Mesenchymal stem cell of the bone marrow (primary cell): Measurements from ENCODE around the genes ECHDC1 and THEMIS.

GRCh38 chr6:126050306-126050926 is 64.1 kb downstream of the TRMT11 start:
- CAGE, long polyA plus RNA, result no peak

DNA sequence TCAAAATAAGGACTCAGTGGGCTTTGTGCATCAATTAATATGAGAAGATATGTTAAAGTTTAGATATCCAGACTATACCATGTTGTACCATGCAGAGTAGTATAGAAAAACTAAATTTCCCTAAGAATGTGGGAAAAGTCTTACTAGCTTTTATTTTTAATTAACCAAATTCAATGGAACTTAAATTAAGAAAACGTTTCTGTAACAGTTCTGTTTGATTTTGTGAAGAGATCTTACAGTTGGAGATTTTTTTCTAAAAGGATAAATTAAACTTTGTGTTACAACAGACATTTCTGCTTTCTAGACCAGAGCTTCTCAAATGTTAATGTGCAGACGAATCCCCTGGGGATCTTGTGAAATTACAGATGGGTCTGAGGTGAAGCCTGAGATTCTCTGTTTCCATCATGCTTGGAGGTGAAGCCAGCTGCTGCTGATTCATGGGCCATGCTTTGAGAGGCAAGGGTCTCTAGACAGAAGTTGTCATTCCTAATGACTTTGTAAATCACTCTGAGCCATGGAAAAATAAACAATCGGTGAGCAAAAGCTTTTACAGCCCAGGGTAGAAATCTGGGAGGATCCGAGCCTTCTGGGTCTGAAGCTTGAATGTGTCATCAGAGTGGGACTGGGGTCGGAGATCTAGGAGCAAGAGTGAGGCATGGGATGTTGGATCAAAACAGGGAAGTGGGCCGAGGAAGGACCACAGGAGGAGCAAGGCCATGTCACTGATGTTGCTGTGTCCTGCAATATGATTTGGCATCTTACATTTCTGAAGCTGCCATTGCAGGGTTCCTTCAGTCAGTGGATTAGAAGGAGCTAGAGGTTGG is 77.1 kb downstream of the TRMT11 start:
- CAGE, long polyA plus RNA, result no peak

DNA sequence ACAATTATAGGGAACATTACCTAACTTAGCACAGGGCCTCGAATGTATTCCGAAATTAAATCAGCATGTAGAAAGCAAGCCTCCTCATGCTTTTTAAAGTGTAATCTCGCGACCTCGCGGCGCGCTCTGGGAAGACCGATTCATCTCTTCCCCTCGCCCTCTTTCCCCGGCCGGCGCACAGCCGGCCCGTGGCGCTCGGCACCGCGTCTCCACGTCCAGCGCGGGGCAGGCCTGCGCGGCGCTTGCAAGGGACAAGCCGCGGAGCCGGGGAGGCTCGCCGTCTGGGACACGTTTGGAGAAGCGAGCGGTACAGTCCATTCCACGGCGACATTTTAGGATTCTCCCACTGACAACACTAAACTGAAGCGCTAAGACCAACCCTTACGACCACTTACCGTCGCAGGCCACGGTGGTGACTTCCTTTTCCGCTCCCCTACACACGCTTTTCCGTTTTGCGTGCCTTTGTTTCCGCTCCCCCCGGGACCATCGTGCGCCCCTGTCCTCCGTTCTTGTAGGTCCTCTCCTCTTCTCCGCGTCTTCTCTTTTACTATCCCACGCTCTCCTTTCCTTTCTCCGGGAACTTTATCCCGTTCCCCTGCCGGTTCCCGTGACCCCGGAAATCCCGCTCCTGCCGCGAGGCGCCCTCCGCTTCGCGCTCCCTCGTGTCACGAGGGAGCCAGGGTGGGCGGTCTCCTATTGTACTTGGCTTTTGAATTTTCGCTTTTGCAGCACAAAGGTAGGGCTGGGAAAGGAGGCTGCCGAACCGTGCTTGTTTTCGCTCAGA is at the start of gene ECHDC1:
Gene ECHDC1, minus strand, starts transcription at position 669 of the 784 bp plus-strand sequence.
- CAGE, long polyA plus RNA, result no peak

GRCh38 chr6:127344385-127344851 is 1.0 kb upstream of the ECHDC1 start:
- CAGE, long polyA plus RNA, result no peak

GRCh38 chr6:127900836-127901469 is at the start of gene THEMIS:
THEMIS (minus strand) TSS chr6:127901058.
- CAGE, long polyA plus RNA, result no peak

DNA sequence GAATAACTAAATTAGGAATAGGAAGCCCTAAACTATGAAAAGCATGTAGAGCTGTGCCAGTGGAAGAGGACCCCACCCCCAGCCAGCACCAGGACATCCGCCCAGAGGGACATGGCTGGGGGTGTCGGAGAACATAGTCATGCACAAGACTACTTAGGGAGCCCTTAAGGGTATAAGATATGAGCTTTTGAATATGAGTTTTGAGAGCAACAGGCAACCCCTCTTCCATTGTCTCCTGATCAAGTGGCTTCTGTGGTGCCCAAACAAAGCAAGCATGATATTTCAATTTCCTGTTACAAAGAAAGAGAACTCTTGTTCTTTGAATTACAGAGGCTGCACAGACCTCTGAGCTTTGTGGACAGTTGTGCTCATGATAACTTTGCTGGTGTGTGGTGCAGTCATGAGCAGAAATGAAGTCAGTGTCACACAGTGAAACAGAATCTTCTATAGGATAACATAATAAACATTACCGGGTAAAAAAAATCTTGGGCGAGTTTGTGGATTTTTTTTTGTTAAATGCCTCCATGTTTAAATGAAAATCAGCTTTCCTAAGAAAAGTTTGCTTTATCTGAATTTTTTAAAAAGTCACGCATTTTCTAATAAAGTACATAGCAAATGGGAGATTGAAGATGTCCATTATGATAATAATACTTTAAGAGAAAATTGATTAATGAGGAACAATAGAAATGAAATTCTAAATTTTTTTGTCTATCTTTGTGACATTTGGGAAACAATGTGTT is 66.9 kb upstream of the THEMIS start:
- CAGE, long polyA plus RNA, result no peak

DNA sequence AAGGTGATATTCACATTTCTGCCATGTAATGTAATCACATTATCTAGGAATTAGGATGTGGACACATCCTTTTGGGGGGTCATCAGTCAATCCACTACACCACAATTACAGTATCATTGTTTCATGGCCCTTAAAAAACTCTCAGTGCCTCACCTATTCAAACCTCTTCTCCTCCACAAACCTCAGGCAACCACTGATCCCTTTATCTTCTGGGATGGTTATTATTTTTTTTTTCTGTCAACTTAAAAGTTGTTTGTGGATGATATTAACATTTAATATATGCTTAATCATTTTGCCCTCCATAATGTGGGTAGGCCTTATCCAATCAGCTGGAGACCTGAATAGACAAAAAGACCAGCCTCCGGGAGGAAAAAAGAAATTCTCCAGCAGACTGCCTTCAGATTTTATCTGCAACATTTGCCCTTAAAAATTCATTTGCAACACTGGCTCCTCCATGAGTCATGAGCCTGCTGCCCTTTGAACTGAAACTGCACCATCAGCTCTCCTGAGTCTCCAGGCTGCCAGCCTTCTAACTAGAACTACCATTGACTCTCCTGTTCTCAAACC is 223.7 kb upstream of the THEMIS start:
- CAGE, long polyA plus RNA, result no peak

DNA sequence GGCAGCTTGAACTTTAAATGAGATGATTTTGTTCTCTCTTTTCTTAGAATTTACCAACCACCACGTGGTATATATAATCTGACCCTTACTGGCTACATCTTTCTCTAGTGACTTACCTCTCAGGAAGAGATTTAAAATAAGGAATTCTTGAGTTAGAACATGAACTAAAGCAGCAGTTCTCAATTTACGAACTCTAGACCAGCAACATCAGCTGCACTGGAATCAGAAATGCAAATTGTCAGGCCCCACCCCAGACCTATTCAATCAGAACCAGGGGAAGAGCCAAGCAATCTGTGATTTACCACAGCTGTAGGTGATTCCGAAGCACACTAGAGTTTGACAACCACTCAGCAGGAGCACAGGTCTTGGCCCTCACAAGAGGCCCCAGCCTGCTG is 279.3 kb downstream of the PTPRK start:
- CAGE, long polyA plus RNA, result no peak

DNA sequence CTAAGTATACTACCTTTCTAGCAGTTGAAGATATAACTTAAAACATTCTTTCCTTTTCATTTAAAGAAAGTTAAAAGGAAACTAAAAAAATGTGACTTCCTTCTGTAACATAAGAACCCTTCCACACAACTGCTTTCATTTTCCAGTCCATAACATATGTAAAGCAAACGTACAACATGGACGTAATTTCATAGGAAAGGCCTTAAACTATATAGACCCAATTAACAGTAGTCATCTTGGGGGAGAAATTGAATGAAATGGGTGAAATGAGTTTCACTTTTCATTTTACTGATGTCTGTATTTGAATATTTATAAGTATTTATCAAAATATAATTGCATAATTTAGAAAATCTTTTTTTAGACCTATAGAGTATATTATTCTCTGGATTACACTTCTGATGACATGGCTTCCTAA is 260.6 kb downstream of the PTPRK start:
- CAGE, long polyA plus RNA, result no peak

DNA sequence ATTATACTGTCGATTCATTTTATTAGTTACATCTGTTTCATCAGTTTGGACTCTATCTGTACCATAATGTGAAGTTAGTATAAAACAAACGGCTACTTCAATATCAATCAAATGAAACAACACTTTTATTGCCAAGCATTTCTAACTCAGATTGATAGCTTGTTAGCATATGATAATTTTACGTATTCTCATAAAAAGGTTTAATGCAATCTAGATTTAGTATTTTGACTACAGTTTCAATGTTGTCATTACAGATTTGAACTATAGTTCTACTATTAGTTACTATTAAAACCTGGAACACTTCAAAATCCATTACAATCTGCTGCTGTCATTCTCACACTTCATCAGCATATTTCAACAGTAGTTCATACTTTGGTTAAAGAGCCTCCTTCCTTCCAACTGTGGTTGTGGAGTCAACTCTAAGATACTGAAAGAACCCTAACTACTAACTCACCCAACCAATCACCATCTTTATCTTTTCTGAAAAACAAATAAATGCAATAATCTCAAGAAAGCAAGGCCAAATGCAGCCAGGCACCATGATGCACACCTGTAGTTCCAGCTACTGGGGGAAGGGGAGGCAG is 149.1 kb downstream of the PTPRK start:
- CAGE, long polyA plus RNA, result no peak

DNA sequence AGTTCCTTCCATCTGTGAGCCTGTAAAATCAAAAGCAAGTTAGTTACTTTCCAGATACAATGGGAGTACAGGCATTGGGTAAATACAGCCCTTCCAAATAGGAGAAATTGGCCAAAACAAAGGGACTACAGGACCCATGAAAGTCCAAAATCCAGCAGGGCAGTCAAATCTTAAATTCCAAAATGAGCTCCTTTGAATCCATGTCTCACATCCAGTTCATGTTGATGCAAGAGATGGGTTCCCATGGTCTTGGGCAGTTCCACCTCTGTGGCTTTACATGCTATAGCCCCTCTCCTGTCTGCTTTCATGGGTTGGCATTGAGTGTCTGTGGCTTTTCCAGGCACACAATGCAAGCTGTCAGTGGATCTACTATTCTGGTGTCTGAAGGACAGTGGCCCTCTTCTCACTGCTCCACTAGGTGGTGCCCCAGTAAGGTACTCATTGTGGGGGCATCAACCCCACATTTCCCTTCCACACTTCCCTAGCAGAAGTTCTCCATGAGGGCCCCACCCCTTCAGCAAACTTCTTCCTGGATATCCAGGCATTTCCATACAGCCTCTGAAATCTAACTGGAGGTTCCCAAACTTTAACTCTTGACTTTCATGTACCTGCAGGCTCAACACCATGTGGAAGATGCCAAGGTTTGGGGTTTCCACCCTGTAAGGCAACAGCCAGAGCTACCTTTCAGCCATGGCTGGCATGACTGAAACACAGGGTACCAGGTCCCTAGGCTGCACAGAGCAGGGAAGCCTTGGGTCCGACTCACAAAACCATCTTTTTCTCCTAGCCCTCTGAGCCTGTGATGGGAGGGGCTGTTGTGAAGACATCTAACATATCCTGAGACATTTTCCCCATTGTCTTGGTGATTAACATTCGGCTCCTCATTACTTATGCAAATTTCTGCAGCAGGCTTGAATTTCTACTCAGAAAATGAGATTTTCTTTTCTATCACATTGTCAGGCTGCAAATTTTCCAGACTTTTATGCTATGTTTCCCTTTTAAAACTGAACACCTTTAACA is 144.4 kb downstream of the PTPRK start:
- CAGE, long polyA plus RNA, result no peak

DNA sequence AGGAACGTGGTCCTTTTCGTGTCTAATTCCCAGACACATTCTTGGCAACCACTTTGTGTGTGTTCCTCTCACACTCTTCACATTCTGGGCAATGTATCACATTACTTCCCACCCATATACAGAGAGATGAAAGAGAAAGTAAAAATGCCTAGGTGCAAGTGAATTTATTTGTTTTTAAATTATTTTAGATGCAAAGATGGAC is 102.7 kb downstream of the PTPRK start:
- CAGE, long polyA plus RNA, result no peak

DNA sequence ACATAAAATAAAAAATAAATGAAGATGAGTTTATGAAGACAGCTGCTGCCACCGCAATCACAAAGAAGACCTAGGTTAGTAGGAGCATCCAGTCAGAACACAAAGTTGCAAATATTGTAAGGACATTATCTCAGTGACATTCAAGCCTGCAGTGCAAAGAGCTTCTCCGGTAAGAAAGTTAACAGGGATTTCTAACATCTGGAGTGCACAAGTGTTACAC is 15.0 kb downstream of the PTPRK start:
- CAGE, long polyA plus RNA, result no peak

- CAGE, long polyA plus RNA, result no peak
Measured at GRCh38 chr6:128517277-128517830, 3.0 kb downstream of the PTPRK start.

GRCh38 chr6:128521375-128521785 is 981 bp upstream of the PTPRK start:
- CAGE, long polyA plus RNA, result no peak

- CAGE, long polyA plus RNA, result no peak
Measured at GRCh38 chr6:128944349-128944863, 61.5 kb downstream of the LAMA2 start.

DNA sequence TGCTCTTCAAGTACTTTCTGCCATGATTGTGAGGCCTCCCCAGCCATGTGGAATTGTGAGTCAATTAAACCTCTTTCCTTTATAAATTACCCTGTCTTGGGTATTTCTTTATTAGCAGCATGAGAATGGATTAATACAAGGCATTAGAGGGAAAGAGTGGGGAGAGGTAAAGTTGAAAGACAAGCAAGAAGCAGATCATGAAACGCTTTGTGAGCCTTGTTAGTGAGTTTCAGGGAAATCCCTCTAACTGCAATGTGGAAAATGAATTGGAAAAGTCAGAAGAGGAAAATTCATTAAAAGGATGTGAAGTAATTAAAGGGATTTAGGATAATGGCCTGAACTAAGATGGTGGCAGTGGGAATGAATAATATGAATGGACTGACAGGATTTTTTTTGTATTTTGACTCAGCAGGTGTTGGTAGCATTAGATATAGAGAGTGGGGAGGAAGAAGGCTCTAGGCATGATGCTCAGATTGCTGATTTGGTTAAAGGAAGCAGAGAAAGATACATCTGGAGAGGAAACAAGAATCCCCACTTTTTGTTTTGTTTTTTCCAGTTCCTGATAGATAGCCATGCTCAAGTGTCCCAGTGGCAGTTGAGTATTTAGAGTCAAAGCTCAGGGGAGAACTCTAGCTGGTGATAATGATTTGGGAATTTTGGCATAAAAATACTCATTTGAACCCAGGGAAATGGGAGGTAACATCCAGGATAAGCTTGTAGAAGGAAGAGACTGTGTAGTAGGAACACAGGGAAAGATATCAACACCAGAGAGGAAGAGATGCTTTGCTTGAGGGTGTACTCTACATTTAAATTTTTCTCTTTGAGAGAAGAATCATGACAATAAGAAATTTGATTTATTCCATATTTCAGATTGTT is 93.1 kb downstream of the LAMA2 start:
- CAGE, long polyA plus RNA, result no peak

- CAGE, long polyA plus RNA, result no peak
Measured at GRCh38 chr6:129135358-129135800, 252.4 kb downstream of the LAMA2 start.

DNA sequence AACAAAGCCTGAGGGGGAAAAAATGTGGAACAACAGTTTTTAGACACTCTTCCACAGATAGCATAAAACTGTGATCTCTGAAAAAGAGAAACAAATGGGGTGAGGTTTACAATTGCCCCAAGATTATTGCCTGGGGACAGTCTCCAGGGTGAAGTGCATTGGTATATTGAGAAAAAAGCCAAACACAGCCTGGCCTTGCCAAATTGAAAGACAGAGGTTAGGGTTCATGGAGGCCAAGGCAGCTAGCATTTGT is 318.0 kb downstream of the LAMA2 start:
- CAGE, long polyA plus RNA, result no peak

GRCh38 chr6:129264568-129264843 is 381.6 kb downstream of the LAMA2 start:
- CAGE, long polyA plus RNA, result no peak